Measurements from ENCODE around the genes SHTN1 and SFXN4.

GRCh38 chr10:117003159-117003825, 1.7 kb downstream of the SHTN1 start:
- PRO-cap, result no peak

GRCh38 chr10:117004969-117005513, at the start of gene SHTN1:
Gene SHTN1 (minus strand): TSS chr10:117005187.
- PRO-cap, result bidirectional peak, plus-strand start at chr10:117005319, minus-strand start at chr10:117005238

DNA sequence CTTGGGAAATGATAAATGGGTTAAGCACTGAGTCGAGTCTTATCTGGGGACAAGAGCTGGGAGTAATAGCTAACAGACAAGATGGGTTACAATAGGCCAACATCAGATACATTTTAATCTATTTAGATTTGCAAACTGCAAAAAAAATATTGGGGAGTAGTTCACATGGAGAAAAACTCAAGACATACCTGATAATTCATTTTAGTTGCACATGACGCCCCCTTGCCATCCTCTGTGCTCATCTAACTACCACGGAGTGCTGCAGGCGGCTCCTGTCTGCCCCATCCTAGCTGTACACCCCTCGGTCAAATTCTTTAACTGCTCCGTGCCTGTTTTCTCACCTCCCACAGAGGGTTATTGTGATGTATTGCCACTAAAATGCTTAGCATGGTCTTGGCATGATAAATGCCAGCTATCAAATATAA, 34.4 kb downstream of the SLC18A2 start:
- PRO-cap, result no peak

- PRO-cap, result no peak
These were observed 5.1 kb upstream of the EMX2 start for GRCh38 chr10:117537369-117538002.

DNA sequence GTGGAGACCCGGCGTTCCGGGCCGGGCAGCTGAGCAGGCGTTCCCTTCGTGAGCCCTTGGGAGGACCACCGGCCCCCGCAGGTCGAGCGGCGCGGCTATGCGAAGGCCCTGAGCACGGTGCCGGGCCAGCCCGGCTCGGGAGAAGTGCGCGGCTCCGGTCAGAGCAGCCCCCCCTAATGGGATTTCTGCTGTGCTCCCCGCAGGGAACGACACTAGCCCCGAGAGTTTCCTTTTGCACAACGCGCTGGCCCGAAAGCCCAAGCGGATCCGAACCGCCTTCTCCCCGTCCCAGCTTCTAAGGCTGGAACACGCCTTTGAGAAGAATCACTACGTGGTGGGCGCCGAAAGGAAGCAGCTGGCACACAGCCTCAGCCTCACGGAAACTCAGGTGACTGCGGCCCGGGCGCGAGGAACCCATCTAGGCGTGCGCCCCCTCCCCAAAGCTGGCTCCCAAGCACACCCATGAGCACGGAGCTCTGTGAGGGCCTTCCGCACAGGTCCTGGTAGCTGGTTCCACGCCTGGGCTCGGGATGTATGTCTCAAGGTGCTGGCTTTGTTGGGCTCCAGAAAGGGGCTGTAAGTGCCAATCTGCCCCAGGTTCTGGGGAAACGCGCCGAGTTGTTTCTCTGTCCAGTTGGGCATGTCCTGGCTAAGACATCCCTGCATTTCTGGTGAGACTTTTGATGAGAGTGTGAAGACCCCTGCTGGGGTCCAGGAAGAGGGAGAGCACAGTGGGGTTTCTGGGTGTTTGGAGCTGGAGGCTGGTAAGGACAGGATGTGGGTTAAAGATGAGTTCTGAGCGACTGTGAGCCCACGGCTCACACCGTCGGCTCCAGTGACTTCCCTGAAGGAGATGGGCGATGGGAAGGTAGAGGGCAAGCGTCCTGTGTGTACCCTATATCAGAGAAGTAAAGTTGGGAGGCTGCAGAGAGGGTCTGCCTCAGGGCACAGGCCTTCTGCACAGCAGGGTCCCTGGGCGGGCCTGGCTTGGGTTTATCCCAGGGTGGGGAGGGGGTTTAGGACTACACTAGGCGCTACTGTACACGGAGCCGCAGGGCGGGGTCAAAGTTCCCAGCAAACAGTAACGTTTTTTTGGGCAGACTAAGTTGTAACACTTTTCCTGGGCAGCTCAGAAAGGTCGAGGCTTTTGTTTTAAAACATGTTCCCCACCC, 3.3 kb downstream of the EMX2 start:
- PRO-cap, result no peak

DNA sequence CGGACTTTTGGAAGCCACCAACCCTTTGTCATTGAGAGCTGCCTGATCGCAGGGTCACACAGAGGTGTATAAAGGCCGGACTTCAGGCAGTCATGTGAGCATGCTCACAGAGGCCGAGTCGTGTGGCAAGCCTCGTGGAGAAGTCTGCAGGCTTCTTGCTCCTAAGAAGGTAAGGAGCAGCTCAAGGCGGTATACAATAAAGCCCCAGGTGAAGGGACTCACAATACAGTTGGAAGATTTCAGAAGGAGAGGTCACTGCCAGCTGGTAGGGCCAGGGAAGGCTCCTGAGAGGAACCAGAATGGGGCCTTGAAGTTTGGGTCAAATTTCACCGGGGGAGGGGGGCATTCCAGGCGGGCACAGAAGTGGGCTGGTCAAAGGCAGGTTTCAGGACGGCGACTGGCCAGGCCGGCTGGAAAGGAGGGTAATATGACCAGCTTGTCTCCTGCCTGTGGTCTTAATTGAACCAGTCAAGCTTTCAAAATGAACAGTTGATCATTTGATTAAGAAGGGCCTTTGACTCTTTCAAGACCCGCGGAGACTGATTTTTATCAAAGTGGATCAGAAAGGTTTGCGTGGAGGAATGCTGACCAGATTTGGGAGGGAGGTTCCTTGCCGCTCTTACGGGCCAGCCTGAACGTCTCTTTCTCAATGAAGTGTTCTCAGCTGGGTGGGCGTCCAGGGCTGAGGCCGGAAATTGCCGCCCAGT, 178.6 kb downstream of the EMX2 start:
- PRO-cap, result no peak

GRCh38 chr10:118687337-118687827, 67.4 kb downstream of the CACUL1 start:
- PRO-cap, result no peak

- PRO-cap, result no peak
These were observed 22.8 kb upstream of the NANOS1 start for GRCh38 chr10:119006728-119007083.

DNA sequence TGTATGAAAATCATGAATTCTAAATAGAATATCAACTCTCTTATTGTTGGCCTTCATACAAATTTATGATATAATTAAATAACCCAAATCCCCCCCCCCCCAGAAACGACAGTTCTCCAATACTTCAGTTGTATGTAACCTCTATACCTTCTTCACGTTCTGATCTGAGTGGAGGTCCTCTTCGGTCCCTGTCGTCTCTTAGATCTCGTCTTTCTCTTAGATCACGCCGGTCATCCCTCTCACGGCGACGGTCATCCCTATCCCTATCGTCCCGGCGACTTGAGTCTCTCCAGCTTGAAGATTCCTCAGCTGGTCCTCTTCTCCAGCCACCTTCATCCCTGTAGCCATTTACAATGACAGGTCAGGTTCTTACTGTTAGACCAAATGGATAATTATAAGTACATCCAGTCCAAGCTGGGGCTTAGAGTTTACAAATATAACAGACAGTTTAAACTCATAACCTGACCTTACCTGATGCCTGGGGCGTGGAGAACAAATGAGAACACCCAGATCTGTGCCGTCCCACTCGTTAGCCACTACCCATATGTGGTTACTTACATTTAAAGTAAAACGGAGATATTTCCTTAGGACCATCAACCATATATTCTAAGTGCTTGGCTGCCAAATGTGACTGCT, 7.6 kb downstream of the NANOS1 start:
- PRO-cap, result no peak

DNA sequence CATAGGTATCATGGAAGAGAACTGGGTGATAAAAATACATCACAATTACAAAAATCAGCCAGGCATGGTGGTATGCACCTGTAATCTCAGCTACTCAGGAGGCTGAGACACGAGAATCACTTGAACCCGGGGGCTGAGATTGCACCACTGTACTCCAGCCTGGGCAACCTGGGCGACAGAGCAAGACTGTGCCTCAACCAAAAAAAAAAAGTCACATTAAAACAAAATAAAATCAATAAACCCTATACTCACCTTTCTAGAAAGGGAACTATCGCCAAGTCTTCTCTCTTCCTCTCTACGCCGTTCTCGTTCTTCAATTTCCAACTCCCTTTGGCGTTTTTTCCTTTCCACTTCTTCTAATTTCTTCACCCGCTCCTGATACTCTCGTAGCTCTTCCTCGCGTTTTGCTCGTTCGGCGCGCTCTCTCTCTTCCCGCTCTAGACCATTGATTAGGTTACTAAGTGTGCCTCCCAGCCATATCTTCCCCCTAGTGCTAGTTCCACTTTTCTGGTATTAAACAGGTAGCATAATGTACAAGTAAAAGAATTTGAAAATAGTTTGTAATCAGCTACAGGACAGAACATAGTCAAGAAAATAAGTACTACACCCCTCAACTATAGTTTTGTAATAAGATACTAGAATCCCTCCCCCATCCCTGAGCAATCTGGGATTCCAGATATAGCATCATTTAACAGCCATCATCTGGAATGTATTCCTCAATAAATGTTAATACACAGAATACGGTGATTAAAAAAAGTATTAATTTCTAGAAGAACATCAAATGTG, 20.2 kb downstream of the NANOS1 start:
- PRO-cap, result unidirectional peak, minus-strand start at position 359 of the sequence

DNA sequence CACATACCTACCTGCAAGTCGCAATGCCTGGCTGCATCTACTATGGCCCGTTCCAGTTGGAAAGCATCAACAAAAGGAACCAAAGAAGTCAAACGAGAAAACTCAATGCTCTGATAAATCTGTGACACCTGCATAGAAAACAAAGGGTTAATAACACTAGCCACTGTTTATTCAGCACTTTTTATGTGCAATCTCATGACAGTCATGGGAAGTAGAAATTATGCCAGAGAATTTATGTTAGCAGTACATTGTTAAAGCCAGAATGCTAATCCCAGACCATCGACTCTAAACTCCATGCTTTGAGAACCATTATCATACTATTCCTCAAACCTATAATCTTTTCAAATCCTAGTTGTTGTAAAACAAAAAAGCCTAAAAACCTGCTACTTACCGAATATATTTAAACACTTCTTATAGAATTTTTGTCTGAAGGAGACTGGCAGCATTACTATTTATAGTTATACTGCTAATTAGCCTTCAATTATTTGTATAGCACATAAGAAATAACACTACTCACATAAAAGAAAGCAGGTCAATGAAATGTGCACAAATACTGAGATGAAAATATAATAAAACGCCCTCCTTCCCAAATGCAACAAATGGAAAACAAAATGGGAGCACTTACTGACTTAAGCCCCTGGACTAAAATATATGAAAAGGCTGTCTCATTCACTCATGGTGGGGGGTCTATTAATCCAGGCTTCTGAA, 20.9 kb downstream of the EIF3A start:
- PRO-cap, result no peak

GRCh38 chr10:119100659-119101134, 3.2 kb upstream of the DENND10 start:
- PRO-cap, result no peak

- PRO-cap, result no peak
These were observed 860 bp downstream of the SFXN4 start for GRCh38 chr10:119164684-119165023.

DNA sequence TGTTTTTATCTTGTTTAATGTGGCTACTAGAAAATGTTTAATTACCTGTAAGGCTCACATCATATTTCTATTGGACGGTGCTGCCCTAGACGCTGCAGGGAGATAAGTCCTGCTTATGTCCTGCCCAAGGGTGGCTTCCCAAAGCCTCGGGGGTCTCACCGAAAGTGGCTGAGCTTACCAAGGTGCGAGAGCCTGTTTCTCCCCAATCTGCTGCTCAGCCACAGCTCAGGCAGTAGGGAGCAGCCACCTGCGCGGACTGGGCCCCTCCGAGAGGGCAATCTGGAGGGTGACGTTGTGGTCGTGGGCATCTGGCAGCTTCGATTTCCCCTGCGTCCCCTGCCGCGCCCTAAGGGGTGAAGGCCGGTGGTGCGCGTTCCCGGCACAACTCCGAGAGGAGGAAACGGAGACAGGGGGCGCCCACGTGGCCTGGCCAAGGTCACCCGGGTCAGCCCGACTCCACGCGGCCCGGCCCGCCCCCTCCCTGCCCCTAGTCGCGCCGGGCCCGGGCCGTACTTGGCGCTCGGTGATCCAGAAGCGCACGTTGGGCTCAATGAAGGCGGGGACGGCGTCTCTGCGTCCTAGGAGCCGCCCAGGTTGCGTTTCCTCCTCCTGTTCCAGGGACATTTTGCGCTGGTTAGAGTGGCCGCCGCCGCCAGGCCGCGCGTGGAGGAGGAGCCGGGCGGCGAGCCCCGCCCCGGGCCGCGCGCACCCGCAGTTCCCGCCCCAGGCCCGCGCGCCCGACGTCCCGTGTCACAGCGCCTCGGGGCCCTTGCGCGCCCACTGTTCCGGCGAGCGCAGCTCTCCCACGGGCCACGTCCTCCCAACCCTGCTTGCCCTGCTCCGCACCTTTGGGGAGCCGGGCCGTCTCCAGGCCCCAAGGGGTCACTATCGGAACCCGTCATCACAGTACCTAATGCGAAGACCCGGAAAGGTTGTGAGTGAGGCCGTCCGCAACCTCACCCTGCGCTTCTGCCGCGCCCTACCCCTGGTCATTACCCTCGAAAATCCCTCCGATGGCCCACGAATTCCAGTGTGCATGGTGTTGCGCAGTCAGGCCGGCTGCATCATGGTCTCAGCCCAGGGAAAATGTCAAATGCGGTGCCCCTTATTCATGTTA, at the start of gene SFXN4:
SFXN4 (minus strand) TSS at position 691 of the 1,117 bp plus-strand sequence.
- PRO-cap, result bidirectional peak, plus-strand start at position 382 of the sequence, minus-strand start at position 338 of the sequence; bidirectional peak, plus-strand start at position 750 of the sequence, minus-strand start at position 636 of the sequence

DNA sequence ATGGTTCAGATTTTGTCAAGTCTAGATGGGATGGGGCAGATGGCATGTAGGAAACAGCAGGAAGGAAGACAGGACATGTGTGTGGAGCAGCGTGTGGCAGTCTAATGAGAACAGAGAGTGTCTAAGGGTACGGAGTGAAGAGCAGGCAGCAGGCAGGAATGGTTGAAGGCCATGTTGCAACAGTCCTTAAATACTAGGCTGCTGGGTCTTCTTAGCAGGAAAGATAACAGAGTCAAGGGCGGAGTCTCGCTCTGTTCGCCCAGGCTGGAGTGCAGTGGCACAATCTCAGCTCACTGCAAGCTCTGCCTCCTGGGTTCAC, 3.5 kb downstream of the PRDX3 start:
- PRO-cap, result no peak

DNA sequence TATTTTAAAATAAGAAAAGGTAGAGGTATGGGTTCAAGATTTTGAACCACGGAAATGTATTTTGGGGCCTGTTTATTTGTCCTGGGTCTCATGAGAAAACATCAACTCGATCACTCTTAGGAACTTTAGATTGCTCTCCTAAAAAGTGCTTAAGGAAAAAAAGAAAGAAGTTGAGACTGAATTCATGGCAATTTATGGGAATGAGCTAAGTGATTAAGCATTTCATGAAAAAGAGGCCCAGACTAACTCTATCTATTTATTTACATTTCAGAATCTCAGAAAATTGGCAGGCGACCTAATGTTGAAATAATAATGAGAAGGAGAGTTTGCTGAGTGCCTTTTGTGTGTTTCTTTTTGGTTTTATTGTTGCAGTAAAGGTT, 3.7 kb downstream of the GRK5 start:
- PRO-cap, result no peak

DNA sequence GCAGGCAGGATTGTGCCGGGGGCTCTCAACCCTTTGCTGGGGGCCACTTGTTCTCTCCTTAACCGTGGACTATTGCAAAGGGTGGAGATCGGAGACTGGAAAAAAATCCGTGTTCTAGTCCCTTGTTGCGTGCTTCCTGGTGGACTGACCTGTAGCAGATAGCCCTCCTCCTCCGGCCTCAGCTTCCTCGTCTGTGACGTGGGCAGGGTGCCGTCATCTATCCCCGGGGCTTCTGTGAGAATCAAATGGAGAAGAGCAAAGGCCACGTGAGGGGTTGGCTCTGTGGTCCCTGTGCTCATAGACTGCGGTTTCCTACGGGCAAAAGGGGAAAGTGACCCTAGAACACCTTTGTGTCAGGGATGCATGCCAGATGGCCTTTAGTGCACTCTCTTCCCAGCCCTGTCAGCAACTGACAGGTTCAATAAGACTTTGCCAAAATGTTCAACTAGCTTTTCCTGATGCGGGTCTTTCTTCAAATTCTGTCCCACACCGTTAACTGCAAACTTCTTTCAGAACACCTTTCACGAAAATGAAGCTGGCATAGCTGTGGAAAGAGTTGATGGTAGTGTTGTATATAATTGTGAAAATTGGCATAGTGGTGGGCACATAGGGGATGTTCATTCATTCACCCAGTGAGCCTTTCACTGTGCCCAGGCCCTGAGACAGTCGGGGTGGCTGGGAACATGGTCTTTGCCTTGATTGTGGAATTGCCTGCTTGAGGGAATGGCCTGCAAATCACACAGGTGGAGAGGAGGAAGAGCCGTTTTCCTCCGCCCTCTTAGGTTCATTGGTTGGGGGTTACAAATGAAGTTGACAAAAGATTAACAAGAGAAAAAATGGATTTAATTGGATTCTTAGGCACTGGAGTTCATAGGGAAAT, 33.9 kb downstream of the GRK5 start:
- PRO-cap, result no peak

DNA sequence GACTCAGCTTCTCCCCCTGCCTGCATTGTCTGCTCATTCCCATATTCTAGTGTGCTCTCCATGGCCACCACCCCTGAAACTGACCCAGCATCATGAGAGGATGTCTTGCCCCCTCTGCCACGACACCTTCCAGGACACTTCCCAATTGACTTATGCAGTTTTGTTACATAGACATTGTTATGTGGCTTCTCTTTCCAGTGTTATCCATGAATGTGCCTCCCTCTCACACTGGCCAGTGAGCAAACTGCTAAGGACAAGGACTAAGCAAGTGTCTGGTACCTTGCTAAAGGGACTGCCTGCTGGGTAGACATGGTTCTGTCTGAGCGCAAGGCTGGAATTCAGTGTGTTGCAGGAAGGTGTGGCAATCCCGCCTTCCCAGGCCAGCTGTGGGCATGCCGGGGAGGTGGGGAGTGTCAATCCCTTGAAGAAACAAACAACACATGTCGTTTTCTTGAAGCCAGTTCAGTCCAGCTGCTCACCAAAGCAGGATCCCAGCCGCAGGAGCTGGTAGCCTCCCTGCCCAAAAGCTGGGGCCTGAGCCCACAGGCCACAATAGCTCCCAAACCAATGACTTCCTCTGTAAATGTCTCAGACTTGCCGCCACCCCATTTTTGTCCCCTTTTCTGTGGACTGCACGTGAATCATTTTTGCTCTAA, 167.0 kb downstream of the RGS10 start:
- PRO-cap, result no peak

- PRO-cap, result no peak
These were observed 130.1 kb downstream of the RGS10 start for GRCh38 chr10:119412071-119413235.

DNA sequence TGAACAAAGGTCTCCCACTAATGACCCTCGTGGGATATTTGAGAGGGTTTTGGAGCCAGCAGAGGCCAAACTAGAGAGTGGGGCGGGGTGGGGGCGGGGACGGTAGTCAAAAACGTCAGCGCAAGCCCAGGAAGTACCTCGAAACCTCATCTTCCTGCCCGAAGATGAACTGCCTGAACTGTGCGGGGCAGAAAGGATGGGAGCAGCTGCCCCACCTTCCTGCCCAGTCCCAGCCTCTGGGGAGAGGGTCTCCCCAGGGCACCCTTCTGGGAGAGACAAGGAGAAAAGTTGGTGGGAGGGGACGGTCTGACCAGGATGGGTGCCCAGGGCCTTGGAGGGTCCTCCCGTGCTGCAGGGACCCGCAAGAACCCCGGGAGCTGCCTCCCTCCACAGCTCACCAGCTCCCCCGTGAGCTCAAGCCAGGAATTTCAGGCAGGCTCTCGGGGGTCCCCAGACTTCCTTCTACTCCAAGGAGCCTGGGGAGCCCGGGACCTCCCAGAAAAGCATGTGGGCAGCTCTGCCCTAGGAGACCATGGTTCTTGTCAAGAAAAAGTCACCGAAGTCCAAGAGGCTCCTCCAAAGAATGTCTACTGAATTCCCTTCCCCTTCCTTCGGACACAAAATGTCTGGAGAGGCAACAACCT, 52.9 kb downstream of the RGS10 start:
- PRO-cap, result unidirectional peak, plus-strand start at position 176 of the sequence; unidirectional peak, minus-strand start at position 379 of the sequence

Measured in endothelial cell (in vitro differentiated cells).